Renal cortical epithelial cell (primary cell): Measurements from ENCODE around the genes KRT10, KRTAP9-1 and KRTAP9-2.

- RRBS: 4% methylated on average over 5 of the region's 21 CpGs
These were observed 21.6 kb downstream of the GJD3 start for GRCh38 chr17:40342773-40343511.

- RRBS: no CpG with 5 or more reads among the region's 3 CpGs
These were observed 18.0 kb downstream of the GJD3 start for GRCh38 chr17:40346615-40346884.

DNA sequence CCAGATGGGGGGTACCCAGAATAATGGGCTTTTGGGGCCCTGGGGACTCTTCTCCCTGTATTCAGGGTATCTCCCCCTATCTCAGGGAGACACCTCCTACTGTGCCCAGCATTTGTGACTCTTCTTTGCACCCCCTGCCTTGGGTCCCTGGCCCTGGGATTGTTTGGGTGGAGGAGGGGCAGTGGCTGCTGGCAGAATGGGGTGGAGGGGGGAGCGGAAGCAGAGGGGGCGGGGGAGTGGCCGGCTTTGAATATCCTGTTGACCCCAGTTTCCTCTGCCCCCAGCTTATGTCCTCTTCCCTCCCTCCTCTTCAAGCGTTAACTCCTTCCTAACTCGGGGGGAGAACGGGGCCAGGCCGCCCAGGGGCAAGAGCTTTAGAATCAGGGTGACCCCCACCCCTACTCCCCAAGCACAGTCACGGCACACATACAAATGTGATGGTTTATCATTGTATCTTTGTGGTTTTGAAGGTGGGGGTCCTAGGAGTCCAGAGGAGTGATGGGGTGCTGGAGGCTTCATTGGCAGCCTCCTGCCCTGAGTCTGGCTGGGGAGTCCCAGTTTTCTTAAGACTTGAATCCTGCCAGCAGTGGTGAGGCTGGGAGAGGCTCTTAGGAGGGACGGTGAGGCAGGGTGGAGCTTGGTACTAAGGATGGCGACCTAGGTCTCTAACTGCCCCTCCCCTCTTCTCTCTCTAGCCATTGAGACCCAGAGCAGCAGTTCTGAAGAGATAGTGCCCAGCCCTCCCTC, 16.7 kb downstream of the GJD3 start:
- RRBS: no CpG with 5 or more reads among the region's 10 CpGs

DNA sequence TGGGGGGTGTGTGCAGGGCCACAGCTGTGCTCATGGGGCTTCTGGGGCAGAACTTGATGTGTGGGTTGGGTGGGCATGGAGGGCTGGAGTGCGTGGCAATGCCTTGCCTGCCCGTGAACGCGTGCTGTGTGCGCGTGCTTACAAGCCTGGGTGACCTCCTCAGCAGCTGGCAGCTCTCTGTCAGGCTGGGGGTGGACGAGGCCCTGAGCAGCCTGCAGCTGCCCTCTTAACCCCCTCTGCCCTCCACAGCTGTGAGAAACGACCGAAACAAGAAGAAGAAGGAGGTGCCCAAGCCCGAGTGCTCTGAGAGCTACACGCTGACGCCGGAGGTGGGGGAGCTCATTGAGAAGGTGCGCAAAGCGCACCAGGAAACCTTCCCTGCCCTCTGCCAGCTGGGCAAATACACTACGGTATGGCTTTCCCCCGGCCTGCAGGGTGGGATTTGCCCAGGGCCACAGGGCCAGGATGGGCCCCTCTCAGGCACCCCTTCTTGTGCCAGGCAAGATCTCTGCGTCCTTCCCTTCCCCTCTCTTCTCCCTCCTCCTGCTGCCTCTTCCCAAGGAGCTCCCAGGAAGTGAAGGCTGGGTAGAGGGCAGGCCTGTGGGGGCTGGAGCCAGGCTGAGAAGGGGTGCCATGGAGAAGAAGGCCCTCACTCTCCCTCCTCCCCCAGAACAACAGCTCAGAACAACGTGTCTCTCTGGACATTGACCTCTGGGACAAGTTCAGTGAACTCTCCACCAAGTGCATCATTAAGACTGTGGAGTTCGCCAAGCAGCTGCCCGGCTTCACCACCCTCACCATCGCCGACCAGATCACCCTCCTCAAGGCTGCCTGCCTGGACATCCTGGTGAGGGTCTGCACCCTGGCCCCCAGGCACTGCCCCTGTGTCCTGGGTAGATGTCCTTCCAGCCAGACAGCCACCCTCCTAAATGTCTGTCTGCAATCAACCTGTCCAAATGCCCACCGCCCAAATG, 12.6 kb downstream of the GJD3 start:
- RRBS: 67% methylated on average over 3 of the region's 24 CpGs

DNA sequence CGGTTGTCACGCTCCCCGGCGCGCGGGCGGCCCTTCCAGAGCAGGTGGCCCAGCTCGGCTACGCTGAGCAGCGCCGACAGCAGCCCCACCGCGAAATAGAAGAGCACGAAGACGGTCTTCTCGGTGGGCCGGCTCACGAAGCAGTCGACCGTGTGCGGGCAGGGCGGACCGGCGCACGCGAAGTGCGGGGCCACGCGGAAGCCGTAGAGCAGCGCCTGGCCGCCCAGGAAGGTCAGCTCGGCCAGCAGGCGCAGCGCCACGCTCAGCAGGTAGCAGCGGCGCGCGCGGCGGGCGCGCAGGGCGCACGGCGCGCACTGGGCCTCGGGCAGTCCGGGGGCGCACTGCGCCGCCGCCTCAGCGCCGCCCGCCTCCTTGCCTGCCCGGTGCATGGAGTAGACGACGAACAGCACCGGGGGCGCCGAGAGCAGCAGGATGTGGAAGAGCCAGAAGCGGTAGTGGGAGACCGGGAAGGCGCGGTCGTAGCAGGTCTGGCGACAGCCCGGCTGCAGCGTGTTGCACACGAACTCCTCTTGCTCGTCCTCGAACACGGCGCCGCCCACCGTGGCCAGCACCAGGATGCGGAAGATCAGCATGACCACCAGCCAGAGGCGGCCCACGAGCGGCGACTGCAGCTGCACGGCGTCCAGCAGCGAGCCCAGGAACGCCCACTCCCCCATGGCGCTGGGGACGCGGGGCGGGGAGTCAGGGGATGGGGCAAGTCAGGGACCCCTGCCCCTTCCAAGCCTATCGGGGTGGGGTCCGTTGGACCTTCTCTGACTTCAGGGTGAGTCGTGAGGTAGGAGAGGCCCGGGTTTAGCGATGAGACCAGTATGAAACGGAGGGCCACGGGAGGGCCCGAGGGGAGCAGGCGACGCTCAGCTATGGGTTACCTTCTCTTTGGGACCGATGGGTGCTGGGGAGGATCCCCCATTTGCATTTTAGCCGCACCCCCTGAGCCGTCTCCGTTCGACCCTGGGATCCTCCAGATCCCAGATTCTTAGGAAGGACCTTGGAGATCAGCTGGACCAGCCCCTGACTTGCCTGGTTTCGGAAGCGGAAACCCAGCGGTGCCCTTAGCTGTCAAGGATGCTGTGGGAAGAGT, 1.0 kb downstream of the GJD3 start:
- RRBS: 2% methylated on average over 24 of the region's 109 CpGs

- RRBS: no CpG with 5 or more reads among the region's 15 CpGs
These were observed 3.7 kb downstream of the IGFBP4 start for GRCh38 chr17:40446648-40447729.

GRCh38 chr17:40447747-40448231, 4.5 kb downstream of the IGFBP4 start:
- RRBS: no CpG with 5 or more reads among the region's 7 CpGs

- RRBS: 88% methylated on average over 1 of the region's 30 CpGs
These were observed 9.2 kb downstream of the IGFBP4 start for GRCh38 chr17:40451925-40453411.

GRCh38 chr17:40498133-40498380, 3.4 kb downstream of the TNS4 start:
- RRBS: no CpG with 5 or more reads among the region's 4 CpGs

- RRBS: no CpG with 5 or more reads among the region's 5 CpGs
These were observed 31.1 kb upstream of the TNS4 start for GRCh38 chr17:40532295-40533078.

DNA sequence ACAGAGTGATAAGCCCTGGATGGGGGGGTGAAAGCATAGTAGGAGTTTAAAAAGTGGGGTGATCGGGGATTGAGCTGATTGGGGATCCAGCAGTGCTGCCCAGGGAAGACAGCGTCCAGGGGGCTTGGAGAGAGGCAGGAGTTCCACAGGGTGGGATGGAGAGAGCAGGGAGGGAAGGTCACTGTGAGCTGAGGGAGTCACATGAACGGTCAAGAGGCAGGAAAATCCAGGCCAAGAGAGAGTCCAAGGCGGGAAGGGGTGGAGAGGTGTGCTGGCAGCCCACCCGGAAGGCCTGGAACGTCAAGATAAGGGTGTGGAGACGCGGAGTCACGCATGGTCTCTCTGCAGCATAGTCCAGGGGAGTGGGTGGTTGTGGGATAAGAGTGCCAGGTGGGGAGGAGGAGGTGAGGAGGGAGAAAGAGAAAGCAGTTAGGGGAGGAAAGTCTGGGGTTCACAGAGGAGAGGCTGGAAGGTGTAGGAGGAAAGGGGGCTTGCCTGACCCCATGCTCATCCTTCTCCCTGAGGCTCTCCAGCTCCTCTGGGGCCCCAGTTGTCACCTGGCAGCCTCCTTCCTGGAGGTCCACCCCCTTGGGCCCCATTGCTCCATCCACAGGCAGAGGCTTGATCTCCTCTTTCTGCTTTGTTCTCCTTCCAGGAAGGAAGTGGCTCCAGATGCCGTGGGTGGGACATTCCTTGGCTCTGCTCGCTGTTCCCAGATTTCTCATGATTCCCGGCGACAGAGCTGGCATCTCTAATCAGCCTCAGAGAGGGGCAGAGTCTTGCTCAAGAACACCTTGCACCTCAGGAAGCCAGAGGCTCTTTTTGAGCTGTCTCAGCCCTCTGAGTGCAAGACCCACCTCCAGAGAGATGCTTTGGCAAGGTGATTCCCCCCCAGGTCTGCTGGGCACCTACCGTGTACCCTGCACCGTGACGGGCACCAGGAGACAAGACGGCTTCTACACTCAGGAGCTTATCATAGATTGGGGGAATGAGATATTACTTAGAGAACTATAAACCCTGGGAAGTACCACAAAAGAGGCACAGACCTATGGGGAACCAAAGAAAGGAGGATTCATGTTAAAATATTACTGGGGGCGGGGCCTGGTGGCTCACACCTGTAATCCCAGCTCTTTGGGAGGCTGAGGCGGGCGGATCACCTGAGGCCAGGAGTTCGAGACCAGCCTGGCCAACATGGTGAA, 28.6 kb downstream of the CCR7 start:
- RRBS: no CpG with 5 or more reads among the region's 21 CpGs

DNA sequence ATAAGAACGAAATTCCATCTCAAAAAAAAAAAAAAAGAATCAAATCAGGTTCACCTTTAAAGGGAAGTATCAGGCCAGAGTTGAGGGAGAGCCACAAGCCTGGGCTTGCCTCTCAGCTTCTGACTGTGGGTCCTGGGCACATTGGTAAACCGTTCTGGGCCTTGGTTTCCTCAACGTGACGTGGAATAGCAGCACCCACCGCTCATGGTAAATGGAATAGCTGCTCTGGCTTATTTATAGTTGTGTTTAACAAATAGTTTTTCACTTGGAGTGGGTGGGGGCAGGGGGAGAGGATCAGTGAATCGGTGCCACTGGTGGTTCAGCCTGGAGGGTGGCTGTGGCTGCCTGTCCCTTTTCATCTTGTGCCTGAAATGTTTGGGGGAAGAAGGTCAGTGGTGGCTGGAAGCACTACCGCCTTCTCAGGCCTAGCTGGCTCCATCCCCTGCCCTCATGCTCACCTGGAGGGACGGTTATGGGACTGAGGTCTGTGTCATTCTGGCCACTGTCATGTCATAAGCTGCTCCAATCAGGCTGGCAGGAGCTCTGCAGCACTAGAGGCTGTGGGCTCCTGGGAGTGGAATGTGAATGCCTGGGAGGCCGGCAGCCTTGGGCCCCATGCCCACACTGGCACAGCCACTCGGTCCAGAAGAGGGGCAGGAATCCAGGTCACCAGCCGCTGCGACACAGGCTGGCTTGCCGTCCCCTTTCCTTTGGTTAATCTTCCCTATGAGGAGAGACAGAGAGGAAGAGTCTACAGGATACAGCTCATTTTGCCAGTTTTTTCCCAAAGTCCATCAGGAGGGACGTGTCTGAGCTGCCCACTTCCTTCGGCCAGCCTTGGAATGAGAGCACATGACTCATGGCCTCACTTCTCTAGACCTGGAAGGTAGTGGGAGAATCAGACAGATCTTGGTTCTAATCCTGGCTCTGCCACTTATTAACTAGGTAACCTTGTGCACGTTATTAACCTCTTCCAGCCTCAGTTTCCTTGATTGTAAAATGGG, 26.9 kb downstream of the CCR7 start:
- RRBS: no CpG with 5 or more reads among the region's 16 CpGs

DNA sequence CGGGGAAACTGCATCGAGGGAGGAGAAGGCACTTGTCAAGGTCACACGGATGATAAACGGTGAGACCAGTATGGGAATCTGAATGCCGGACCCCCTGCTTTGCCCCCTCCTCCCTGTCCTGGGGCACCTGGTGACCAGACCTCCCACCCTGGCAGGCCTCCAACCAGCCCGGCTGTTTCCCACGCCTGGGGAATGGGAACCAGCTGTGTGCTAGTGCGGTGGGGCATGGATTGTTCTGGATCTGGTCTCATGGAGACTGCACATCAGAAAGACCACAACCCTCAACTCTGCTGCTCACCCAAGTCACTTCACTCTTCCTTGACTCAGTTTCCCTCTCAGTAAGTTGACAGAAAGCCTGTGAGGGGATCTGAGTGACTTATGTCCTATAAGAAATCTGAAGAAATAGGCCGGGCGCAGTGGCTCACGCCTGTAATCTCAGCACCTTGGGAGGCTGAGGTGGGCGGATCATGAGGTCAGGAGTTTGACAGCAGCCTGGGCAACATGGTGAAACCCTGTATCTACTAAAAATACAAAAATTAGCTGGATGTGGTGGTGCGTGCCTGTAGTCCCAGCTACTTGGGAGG, 21.6 kb downstream of the CCR7 start:
- RRBS: 36% methylated on average over 2 of the region's 13 CpGs

DNA sequence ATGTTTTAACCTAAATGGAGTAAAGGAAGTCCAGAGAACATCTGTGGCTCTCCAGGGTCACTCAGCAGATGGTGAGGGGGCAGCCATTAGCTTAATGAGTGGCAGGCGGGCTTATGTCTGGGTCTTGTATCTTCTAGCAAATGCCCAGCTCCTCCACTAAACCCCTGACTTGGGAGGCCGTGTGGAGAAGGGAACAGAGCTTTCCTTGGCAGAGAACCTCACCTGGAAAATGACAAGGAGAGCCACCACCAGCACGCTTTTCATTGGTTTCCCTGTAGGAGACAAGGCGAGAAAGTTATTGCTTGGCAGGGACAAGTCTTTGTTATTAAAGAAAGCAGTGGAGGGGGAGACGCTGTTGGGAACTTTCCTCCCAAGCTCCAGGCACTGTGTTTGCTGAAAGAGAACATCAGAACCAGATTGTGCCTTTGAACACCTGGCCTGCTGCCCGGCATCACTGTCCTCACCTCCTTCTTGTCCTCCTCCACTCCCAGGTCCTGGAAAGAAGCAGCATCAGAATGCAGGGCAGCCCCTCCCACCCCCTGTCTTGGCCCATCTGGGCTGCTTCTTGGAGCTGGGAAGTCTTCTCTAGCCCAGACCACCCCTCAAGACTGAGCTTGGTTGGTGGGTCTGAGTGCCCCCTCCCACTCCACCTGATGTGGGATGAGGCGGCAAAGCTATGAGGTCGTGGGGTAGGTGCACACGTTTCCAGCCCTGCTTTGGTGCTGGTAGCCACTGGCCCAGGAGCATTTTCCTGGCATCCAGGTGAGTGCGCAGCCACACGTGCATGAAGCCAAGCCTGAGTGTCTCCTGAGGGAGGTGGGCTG, 6.4 kb downstream of the CCR7 start:
- RRBS: no CpG with 5 or more reads among the region's 11 CpGs

GRCh38 chr17:40560716-40561311, 4.5 kb downstream of the CCR7 start:
- RRBS: no CpG with 5 or more reads among the region's 22 CpGs

DNA sequence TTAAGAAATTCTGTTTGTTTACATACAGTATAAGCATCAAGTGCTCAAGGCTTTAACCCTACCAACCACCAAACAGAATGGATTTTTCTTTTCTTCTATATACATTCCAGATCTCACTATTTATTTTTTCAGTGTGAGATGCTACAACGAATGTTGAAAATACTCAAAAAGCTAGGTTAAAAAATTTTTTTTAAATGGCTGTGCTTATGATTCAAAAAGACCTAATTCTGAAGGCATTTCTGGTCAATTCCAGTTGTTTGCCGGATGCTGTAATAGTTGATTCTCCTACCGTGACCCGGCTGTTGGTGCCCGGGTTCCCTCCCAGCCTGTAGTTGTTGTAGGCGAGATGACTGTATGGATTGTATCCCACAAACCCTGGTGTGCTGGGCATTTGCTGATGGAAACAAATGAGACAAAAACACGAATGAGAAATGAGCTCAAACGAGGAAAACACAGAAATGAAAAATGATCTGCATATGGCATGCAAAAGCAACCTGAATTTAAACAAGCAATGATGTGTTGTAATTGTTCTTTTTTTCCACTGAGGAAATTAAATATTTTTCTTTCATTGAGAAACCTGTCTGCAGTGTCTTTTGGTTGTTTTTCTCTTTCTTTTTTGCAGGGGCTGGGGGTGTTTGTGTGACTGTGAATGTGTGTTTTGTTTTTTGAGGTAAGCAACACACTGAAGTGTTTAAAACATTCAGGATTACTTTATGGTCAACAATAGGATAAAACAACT, 5.3 kb downstream of the SMARCE1 start:
- RRBS: no CpG with 5 or more reads among the region's 8 CpGs

DNA sequence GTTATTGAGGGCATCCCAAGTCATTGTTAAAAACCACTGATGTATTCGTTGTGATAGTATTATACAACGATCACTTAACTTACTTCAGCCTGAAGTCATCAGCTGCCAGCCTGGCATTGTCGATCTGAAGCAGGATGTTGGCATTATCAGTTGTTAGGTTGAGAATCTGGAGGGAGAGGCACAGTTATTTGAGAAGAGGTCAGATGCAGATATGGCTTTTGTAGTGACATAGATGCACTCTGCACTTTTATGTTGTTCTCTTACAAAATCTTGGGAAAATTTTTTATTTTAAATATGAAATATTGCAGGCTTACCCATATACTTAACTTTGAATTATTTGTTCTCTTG, 1.5 kb downstream of the KRT10 start:
- RRBS: no CpG with 5 or more reads among the region's 3 CpGs

DNA sequence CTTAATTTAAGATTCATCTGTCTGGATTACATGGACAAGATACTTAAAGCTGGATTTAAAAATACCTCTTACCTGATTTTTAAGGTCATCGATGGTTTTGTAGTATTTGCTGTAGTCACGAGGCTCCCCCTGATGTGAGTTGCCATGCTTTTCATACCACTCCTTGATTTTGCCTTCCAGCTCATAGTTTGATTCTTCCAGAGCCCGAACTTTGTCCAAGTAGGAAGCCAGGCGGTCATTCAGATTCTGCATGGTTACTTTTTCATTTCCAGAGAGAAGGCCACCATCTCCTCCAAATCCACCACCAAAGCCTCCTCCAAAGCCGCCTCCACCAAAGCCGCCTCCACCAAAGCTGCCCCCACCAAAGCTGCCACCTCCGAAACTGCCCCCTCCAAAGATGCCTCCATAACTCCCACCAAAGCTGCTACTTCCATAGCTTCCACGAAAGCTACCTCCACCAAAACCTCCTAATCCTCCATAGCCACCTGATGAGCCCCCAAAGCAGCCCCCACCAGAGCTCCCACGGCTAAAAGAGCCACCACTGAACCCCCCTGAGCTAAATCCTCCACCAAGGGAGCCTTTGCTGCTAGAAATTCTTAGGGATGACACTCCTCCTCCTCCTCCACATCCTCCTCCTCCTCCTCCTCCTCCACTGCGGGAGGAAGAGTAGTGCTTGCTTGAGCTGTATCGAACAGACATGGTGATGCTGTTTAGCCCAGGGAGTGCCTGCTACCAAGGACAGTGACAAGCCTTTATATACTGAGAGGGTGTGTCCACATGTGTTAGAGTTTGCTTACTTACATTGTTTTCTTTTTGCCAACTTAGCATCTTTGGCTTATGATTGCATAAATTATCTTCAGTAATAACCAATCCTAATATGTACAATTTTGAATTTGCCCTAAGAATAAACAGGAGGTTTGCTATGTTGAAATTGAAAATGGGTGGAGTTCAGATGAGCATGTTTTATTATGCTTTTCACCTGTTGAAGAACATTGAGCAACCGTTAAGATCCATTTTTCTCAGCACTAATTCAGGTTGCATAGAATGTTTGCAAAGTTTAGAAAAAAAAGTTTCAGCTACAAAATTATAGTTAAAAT, at the start of gene KRT10:
Gene KRT10 (minus strand): TSS at position 728 of the 1,097 bp plus-strand sequence.
- RRBS: no CpG with 5 or more reads among the region's 12 CpGs

DNA sequence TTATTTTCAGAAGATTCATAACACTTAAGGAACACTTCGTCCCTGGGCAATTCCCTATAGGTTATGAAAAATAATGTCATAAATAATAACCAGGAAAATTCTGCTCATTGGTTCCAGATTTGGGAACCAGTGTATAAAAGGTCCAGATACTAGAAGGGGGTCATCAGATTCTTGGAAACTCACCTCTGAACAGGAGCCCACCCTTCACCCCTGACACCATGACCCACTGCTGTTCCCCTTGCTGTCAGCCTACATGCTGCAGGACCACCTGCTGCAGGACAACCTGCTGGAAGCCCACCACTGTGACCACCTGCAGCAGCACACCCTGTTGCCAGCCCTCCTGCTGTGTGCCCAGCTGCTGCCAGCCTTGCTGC, at the start of gene KRTAP9-1:
Gene KRTAP9-1 (plus strand): TSS at position 219 of the 374 bp plus-strand sequence.
- RRBS: no CpG with 5 or more reads among the region's 1 CpG

DNA sequence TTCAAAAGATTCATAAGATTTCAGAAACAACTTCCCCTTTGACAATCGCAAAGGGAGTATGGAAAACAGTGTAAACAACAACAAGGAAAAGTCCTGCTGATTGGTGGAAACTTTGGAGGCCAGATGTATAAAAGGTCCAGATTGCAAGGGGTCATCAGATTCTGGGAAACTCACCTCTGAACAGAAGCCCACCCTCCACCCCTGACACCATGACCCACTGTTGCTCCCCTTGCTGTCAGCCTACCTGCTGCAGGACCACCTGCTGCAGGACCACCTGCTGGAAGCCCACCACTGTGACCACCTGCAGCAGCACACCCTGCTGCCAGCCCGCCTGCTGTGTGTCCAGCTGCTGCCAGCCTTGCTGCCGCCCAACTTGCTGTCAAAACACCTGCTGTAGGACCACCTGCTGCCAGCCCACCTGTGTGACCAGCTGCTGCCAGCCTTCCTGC, at the start of gene KRTAP9-2:
Gene KRTAP9-2 (plus strand): TSS at position 203 of the 449 bp plus-strand sequence.
- RRBS: no CpG with 5 or more reads among the region's 3 CpGs